GM23248 (cell line): ENCODE data around the gene IGF2BP3.

GRCh38 chr7:23273145-23273840 is 25.8 kb upstream of the MALSU1 start:
- RAMPAGE, long total RNA, result no peak

DNA sequence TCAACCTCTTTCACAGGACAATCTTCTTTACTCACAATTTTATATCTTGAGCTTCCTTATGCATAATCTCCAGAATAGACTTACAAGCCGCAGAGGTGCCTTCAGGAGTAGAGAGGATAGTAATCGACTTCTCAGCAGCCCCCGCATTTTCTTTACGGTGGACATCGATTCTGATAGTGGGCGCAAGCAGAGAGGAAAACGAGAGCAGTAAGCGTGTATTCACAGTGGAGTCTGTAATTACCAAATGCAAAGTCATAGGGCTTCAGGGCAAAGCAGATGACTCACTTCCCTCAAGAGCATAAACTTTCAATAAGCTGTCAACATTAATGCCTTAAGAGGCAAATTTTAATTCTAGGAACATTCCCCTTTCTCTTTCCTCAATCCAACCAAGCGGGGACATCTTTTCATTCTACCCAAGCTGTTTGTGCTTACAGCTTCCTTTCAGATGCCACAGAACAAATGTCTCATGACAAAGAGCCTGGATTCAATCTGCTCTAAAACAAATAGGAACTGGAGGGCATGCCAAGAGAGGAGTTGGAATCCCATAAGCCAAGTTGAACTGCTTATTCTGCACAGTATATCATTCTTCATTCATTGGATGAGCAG is 48.5 kb downstream of the MALSU1 start:
- RAMPAGE, long total RNA, result no peak

DNA sequence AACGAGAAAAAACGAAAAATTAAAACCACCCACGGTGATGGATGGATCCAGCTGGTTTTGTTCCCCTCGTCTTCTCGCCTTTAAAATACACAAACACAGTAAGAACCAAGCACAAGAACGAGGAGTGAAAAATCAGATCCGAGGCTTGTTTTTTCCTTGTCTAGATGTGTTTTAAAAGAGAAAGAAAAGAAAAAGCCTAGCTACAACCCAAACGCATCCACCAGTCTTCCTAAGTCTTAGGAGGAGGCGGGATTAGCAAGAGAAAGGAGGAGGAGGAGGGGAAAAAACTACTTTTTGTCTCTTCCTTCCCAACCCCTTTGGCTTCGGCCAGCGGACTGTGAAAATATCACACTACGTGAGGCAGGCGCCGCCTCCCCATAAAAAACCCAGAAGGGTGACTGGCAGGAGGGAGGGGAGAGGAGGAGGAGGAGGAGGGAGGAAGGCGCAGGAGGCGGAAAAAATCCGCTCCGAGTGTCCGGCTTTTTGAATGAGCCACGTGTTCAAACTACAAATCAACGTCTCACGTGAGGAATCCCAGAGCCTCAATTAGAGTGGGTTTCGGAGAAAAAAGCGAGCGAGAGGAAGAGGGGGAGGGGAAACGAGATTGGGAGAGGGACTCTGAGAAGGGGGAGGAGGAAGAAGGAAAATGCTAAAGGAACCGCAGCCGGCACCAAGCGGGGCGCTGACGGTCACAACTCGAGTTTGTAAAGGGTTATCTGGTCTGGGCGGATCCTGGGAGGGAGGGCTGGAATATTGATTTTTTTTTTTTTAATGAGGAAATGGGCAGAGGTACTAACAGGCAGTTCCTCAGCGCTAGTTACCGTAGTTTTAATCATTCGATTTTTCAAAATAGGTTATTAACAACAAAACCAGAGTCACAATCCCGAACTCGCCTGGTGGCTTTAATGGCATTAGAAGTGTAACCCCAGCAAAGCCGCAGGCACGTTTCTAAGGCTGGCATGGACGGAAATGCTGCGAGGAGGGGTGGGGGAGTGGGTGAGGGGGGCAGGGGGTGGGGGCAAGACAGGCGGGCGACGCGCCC is at the start of gene IGF2BP3:
Gene IGF2BP3, minus strand, starts transcription at position 353 of the 1,042 bp plus-strand sequence.
- RAMPAGE, long total RNA, result start-site peak on the minus strand centred at position 249 of the sequence, 41 bp wide, 80 and 53 reads in 2 replicates

DNA sequence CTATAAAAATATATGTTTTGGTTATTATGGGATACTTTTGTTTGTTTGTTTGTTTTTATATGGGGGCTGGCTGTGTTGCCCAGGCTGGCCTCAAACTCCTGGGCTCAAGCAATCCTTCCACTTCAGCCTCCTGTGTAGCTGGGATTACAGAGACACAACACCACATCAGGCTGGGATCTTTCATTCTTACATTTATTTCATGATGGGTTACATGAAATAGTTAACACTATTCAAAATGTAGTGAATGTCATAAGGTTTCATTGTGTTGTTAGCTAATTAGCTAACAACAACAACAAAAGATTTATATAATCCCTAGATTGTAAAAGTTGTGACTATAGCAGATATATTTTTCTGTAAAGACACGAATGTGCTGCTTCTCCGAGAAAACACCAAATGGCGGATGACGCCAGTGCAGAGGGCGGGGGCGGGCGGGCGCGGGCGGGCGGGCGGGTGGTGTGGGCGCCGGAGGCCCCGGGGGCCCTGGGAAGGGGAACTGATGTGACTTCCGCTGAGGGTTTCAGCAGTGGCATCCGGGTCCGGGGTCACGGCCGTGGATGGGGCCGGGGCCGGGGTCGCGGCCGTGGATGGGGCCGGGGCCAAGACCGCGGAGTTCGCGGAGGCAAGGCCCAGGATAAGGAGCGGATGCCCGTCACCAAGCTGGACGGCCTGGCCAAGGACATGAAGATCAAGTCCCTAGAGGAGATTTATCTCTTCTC is 19.9 kb upstream of the IGF2BP3 start:
- RAMPAGE, long total RNA, result no peak

- RAMPAGE, long total RNA, result no peak
Observed at GRCh38 chr7:23490734-23491361, 20.6 kb upstream of the IGF2BP3 start.

DNA sequence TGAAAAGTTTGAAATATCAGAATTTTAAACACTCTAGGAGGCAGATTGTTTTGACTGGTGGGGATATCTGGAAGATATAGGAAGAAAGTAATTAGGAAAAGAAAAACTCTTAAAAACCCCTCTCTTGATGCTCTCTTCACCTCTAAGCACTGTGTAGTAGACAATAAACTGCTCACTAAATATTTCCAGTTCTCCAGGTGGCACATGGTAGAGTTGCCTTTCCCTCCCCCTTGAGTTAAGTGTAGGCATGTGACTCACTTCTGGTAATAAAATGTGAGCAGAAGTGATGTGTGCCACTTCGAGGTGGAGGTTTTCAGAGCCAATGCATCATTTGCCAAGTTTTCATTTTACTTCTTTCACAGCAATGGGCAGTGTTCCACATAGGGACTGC is 131.7 kb upstream of the NPY start:
- RAMPAGE, long total RNA, result no peak

GRCh38 chr7:24591106-24591591 is 17.9 kb downstream of the PALS2 start:
- RAMPAGE, long total RNA, result no peak

DNA sequence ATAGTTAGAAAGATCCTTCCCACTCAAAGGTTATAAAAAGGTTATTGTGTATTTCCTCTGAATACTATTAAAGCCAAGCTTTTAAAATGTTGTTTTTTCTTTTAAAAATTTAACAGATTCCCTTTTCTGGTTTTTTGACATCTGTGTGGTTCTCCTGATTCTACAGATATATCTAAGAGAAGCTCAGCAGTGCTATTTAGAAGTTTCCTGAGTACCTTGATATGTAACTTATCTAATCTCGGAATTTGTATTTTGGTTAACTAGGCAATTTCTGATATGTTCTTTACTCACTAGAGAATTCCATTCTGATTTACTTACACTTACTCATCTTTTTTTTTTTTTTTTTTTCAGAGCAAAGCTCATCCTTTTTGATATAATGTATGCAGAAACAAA is 63.7 kb downstream of the PALS2 start:
- RAMPAGE, long total RNA, result no peak

GRCh38 chr7:24882912-24883877 is 96.8 kb downstream of the OSBPL3 start:
- RAMPAGE, long total RNA, result no peak

DNA sequence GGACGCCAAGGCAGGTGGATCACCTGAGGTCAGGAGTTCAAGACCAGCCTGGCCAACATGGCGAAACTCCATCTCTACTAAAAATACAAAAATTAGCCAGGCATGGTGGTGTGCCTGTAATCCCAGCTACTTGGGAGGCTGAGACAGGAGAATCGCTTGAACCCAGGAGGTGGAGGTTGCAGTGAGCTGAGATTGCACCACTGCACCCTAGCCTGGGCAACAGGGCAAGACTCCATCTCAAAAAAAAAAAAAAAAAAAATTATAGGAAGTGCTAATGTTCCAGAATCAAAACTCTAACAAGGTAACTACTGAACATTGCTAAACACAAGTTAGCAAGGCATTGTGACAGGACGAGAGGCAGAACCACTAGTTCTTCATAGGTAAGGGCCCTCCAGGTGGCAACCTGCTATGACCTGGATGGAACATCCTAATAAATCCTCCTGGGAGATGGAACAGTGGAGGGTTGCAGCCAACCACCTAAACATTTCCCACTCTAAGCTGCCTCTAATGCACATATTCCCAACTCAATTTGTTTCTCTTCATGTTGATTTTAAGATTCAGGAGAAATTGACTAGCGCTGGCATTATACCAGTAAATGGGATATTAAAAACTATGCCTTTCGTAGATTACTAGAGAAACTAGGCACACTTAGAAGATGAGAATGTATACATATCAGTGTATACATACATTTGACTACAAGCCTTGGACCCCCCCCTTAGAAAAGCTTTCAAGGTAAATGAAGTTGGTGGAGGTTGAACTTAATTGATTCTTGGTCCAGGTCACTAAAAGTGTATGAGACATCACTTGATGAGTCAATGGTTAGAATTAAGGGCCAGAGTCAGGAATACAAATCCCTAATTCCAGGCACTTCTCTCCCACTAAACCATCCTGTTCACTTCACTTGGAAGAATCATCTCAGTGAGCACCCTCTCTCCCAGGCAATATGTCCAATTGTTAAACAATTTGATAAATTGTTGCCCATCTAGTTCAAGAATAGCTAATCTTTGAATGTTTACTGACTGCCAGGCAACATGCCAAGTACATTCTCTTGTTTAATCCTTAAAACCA is 9.8 kb downstream of the CYCS start:
- RAMPAGE, long total RNA, result no peak

GRCh38 chr7:25117535-25118392 is 7.3 kb downstream of the CYCS start:
- RAMPAGE, long total RNA, result no peak

DNA sequence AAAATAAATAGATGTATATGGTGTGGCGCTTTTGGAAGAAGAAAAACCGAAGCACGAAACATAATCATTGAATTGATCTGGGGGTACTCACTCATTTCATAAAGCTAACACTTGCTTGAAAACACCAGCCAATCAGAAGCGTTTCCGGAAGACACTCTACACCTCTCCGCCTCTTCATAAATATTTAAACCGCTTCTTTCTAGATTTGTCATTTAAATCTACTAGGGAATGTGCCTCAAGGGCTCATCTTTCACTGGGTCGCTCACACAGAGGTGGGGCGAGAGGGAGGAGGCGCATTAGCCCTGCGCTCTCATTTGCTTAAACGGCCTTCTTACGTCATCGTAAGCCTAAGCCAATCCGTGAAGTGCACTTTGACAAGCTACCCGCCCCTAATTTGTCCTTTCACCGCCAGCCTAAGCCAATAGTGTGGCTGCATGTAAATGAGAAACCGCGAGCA is 289.9 kb upstream of the NFE2L3 start:
- RAMPAGE, long total RNA, result no peak

DNA sequence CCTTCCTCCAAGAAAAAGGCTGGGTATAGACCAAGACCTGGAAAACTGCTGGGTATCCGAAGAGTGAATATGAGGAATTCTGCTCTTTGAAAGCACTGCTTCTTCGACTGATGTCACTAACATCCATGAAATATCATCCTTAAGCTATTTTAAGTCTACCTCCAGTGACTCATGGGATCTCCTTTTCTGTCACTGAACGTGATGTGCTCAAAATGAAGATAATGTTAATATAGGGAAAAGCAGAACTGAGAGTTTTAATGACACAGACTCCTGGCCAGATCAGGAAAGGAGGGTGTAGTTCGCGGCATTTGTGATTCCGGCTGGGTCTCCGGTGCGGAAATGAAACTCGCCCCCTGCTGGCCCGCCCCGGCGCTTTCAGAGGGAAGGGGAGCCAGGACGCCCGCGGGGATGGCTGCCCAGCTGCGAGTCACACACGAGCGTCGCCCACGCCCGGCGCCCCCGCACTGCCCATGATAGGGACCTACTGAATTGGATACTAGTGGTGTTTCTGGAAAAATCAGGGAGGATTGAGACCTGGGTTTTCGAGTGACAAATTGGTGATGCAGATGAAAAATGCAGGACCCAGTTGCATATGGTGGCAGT is 256.7 kb upstream of the NFE2L3 start:
- RAMPAGE, long total RNA, result no peak

GRCh38 chr7:25951791-25952414 is 200.1 kb upstream of the NFE2L3 start:
- RAMPAGE, long total RNA, result no peak

GRCh38 chr7:26153482-26153796 is 1.4 kb downstream of the NFE2L3 start:
- RAMPAGE, long total RNA, result no peak

DNA sequence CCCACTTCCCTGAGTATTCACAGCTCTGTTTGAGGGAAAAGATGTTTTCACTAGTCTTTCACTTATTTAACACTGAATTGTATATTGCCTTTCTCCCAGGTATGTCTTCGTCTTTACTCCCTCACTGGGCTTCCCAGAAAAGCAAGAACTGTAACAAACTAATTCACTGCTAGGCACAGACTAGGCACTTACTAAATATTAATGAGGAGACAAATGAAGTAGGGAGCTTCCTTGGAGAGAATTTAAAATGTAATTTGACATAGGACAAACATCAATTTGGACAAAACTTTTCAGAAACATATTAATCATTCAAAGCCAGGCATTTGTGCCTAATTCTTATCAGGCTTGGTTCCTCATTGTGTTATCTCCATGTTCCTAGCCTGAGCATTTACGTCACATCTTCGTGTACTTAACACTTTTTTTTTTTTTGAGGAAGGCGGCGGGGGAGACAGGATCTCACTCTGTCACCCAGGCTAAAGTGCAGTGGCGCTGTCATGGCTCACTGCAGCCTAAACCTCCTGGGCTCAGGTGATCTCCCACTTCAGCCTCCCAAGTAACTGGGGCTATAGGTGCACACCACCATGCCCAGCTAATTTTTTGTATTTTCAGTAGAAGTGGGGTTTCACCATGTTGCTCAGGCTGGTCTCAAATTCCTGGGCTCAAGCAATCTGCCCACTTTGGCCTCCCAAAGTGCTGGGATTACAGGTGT is 19.8 kb downstream of the HNRNPA2B1 start:
- RAMPAGE, long total RNA, result no peak

GRCh38 chr7:26182021-26183133 is 18.2 kb downstream of the HNRNPA2B1 start:
- RAMPAGE, long total RNA, result no peak

- RAMPAGE, long total RNA, result no peak
Observed at GRCh38 chr7:26189238-26189449, 11.4 kb downstream of the HNRNPA2B1 start.

GRCh38 chr7:26202659-26203163 is 1.2 kb downstream of the CBX3 start:
- RAMPAGE, long total RNA, result no peak

GRCh38 chr7:26292793-26293440 is 1.3 kb downstream of the SNX10 start:
- RAMPAGE, long total RNA, result no peak